ENCODE results near the gene MRPS18A.

DNA sequence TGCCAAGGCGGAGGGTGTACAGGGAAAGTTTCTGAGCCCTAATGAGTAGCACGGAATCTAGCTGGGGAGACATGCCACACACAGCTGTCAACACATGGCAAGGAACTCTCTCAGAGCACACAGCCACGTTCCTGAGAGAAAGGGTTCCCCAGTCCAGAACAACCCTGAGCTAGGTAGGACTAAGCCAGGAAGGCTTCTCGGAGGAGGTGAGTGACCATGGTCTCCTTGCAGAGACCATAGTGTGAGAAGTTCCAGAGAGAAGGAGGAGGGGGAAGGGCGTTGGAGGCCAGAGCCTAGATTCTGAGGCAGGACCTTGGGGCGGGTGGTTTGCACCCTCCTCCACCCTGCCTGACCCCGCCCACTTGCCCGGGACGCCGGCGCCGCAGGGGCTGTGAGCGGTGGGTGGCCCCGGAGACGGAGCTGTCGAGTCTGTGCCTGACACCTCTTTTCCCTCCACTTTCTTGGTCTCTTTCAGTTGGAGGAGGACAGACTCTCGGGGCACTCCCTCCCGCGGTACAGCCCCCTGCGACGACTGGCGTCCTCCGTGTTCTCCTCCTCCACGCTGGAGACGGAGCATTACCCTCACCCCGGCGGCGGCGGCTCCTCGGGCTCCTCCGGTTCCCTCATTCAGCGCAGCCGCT is 26.0 kb downstream of the TTBK1 start:
- RAMPAGE, long total RNA: no peak
- RRBS: 3% methylated on average over 3 of the region's 33 CpGs

DNA sequence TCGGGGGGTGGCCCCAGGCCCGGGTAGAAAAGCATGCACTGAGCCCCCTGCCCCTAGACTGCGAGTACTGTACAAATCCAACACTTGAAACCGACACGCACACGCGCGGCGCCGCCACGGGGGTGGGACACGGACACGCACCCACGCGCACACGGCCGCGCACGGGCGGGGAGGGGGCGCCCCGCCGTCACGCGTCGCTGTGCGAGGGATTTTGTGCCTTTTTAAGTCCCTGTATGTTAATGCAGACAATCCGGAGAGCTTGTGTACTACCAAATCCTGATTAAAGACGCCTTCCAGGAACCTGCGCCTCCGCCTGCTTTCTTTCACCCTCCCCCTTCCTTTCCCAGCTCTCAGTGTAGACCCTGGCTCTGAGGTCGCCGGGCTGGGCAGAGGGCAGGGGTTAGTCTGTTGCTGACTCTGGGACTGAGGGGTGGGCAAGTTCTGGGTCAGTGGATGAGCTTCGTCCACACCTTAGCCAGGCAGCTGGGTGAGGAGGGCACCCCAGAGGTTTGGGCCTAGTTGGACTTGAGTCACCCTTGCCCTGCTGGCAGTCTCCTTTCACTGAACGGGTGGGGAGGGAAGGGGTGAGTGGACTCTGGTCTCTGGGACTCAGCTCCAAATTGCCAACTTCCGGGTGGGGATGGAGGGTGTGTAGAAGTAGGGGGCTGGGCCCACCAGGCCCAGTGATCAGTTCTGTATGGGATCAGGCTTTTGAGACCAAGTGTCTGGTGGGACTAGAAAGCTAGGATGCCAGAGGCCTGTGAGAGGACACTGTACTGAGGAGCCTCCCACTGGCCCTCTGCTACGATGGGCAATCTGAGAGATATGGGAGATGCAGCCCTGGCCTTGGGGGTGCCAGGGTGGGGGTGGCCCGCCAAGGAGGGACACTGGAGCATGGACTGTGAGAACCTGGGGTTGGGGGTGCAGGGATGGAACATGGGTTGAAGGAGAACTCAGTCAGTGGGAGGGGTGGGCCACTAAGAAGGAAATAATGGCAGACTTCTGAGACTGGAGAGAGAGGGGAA is 21.4 kb upstream of the SLC22A7 start:
- RAMPAGE, long total RNA: no peak
- RRBS: 7% methylated on average over 2 of the region's 38 CpGs

DNA sequence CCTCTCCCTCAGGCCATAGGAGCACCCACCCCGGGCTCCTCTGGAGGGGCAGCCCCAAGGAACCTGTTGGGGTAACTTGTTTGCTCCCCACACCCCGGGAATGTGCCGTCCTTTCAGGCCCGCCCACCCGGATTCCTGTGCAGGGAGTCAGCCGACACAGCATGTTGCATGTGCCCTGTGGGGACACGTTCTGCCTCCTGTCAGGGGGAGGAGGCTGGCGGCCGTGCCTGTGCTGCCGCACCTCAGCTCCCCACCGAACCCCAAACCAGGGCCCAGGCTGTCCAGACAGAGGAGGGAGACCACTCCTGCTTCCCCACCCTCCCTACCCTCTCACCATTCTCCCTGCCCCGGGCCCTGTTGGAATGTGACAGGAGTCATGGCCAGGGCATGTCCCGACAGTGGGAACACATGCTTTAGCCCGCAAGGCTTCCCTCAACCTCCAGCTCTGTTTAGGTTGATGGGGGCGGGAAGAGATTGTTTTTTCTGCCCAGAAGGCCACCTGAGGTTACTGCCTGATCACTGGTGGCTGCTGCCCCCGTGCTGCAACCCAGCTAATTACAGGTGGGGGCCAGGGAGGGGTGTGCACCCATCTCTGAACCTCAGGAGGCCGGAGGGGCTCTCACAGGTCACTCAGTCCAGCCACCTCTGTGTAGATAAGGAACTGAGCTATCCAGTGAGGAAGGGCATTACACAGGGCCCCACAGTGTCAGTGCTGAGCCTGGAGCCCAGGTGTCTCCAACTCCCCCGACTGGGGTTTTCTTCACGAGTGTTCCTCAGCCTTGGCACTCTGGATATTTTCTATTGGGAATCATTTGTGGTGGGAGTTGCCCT is 13.6 kb downstream of the LRRC73 start:
- RAMPAGE, long total RNA: no peak
- RRBS: 21% methylated on average over 2 of the region's 19 CpGs

GRCh38 chr6:43499268-43499715 is 10.9 kb downstream of the LRRC73 start:
- RAMPAGE, long total RNA: no peak
- RRBS: no CpG with 5 or more reads among the region's 4 CpGs

- RAMPAGE, long total RNA: no peak
- RRBS: 89% methylated on average over 4 of the region's 29 CpGs
Observed at GRCh38 chr6:43504514-43505636, 5.3 kb downstream of the LRRC73 start.

GRCh38 chr6:43621340-43622238 is 7.5 kb downstream of the GTPBP2 start:
- RAMPAGE, long total RNA: no peak
- RRBS: no CpG with 5 or more reads among the region's 19 CpGs

DNA sequence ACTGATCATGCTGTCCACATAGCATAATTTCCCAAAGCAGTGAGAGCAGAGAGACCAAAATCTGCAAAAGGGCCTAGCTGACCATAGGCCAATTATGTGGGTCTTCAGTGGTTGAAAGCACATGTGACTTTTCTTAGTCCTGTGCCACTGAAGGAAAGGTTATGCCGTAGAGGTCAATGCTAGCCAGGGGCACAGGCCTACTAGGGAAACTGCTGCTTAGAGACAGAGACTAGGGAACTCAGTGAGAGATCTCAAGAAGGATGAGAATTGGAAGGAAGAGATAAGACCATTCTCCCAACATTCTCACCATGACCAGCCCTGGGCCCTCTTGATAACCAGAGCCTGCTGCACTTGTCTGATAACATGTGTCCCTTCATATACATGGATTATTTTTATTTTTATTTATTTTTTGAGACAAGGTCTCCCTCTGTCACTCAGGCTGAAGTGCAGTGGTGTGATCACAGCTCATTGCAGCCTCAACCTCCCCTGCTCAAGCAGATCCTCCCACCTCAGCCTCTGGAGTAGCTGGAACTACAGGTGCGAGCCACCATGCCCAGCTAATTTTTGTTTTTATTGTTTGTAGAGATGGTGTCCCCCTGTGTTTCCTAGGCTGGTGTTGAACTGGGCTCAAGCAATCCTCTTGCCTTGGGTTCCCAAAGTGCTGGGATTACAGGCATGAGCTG is 2.2 kb upstream of the GTPBP2 start:
- RAMPAGE, long total RNA: no peak
- RRBS: no CpG with 5 or more reads among the region's 2 CpGs

GRCh38 chr6:43676477-43677666 is 10.7 kb downstream of the MRPS18A start:
- RAMPAGE, long total RNA: no peak
- RRBS: no CpG with 5 or more reads among the region's 12 CpGs

DNA sequence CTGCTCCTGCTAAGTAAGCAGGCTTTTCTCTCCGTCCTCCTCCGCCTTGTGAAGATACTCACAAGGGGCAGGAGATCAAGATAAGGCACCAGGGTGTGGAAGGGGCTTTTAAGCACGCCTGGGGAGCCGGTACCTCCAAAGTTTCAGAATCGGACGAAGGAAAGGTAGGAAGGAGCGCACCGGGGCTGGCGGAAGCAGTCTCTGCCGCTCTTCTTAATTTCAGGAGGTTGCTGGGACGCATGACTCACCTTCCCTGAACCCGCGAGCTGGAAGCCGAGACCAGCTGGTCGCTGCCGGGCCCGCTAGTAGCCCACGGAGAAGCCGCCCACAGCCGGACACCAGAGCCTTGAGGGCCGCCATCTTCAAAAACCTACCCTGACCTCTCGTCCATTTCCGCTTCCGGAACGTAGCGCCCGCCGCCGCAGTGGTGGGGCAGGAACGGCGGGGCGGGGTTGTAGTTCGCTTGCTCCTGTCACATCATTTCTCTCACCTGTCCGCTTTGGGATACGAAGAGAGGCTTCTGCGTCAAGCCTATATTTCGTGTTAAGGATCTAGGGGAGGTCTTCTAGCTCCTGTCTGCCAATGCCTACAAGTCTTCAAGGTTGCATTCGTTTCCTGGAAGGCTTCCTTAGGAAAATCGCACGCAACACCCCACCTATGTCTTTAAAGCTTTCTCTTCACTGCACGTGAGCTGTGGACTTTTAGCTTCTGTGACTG is at the start of gene MRPS18A:
MRPS18A (minus strand) TSS at position 372 of the 717 bp plus-strand sequence.
- RAMPAGE, long total RNA: start-site peak on the minus strand centred at position 375 of the sequence, 22 bp wide, 849 and 59 reads in 2 replicates
- RRBS: 6% methylated on average over 14 of the region's 41 CpGs

DNA sequence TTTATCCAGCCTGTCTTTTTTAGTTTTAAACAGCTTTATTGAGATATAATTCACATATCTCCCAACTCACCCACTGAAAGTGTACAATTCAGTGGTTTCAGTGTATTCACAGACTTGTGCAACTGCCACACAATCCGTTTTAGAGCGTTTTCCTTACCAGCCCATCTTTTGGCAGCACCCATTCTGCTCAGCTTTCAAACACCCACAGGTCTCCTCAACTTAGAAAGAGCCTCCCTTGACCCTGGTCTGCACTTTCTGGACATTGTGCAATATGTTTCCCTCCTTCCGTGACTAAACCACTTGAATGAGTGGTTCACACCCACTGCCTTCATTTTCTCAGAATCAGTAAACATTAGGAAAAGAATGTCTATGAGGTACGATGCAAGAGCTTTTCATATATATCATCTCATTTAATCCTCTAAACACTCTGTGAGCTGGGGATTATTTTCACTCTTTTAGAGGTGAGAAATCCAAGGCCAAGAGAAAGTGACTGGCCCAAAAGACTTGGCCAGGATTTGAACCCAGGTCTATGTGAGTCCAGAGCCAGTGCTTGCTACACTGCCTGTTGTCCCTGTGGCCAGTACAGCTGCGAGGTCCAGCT is 21.7 kb upstream of the MRPS18A start:
- RAMPAGE, long total RNA: no peak
- RRBS: no CpG with 5 or more reads among the region's 5 CpGs

GRCh38 chr6:43709817-43710178 is 22.2 kb upstream of the MRPS18A start:
- RAMPAGE, long total RNA: no peak
- RRBS: no CpG with 5 or more reads among the region's 4 CpGs

DNA sequence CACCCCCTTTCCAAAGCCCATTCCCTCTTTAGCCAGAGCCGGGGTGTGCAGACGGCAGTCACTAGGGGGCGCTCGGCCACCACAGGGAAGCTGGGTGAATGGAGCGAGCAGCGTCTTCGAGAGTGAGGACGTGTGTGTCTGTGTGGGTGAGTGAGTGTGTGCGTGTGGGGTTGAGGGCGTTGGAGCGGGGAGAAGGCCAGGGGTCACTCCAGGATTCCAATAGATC is 526 bp upstream of the VEGFA start:
- RAMPAGE, long total RNA: no peak
- RRBS: no CpG with 5 or more reads among the region's 11 CpGs

- RAMPAGE, long total RNA: no peak
- RRBS: 96% methylated on average over 9 of the region's 37 CpGs
Observed at GRCh38 chr6:43784204-43785561, 14.7 kb downstream of the VEGFA start.

- RAMPAGE, long total RNA: no peak
- RRBS: no CpG with 5 or more reads among the region's 7 CpGs
Observed at GRCh38 chr6:43989611-43990083, 137.6 kb downstream of the MRPL14 start.

DNA sequence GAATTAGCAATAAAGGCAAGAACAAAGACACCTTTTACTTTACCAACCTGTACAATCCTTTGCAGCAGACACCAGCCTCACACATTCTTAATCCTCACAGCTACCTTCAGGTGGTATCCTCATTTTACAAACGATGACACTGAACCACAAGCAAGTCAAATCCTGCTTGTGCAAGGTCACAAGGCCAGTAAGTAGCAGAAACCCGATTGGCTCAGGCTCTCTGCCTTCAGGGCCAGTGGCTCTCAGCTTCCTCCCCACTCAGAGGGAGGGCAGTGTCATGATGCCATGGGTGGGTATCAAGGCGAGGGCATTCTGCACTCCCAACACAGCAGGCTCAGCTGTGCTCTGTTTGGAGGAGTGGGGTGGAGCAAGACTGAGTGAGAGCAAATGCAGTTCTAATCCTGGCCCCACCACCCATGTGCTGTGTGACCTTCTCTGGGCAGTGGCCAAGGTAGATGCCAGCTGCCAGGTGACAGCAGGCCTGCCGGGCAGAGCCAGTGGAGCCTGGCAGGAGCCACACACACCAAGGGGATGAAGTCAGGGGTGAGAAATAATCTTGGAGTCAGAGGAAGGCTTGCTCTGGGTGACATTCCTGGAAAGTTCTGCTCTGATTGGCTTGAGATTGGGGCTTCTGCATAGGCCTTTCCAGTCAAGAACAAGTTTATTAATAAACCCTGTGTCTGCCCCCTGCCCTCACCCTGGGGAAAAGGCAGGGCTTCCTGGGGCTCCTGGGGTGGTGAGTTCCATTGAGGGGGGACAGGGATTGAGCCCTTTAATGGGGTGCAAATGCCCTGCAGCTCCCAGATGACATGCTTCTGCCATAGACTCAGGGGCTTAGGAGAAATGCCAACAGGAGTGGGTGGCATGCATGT is 134.5 kb downstream of the MRPL14 start:
- RAMPAGE, long total RNA: no peak
- RRBS: no CpG with 5 or more reads among the region's 4 CpGs

- RAMPAGE, long total RNA: no peak
- RRBS: no CpG with 5 or more reads among the region's 6 CpGs
Observed at GRCh38 chr6:44060523-44060974, 66.7 kb downstream of the MRPL14 start.

DNA sequence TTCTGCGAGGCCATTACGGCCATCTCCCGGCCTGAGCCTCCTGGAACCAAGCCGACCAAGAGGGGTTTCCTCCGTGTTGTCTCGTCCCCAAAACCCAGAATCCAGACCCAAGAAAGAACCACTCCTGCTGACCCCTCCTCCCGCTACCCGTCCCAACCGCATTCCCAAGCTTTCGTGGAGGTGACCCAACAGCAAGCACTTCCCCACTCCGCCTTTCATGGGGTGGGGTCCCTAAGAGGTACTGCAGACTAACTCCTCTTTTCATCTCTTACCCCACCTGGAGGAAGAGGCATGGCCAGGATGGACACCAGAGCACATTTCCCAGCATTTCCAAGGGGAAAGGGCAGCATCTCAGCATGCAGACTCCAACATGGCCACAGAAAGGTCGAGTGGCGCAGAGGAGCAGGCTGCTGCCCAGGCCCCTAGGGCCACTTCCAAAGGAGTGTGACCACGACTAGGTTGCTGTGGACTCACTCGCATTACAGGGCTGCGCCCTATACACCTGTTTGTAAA is 53.5 kb downstream of the MRPL14 start:
- RAMPAGE, long total RNA: no peak
- RRBS: 4% methylated on average over 3 of the region's 16 CpGs

- RAMPAGE, long total RNA: no peak
- RRBS: 90% methylated on average over 3 of the region's 5 CpGs
Observed at GRCh38 chr6:44136251-44136642, 8.9 kb downstream of the TMEM63B start.

- RAMPAGE, long total RNA: no peak
- RRBS: no CpG with 5 or more reads among the region's 12 CpGs
Observed at GRCh38 chr6:44137990-44139123, 11.0 kb downstream of the TMEM63B start.

GRCh38 chr6:44200691-44201630 is 15.8 kb upstream of the MYMX start:
- RAMPAGE, long total RNA: no peak
- RRBS: no CpG with 5 or more reads among the region's 6 CpGs